ENCODE results near the gene KRTAP7-1.

- RRBS, 2 experiments: no CpG with 5 or more reads among the region's 2 CpGs
Observed at GRCh38 chr21:30829631-30829883, at the start of gene KRTAP7-1. Gene KRTAP7-1 (minus strand): TSS chr21:30829759.

- RRBS, 2 experiments: no CpG with 5 or more reads among the region's 6 CpGs
Observed at GRCh38 chr21:31110281-31111071, 72.2 kb upstream of the KRTAP19-8 start.

DNA sequence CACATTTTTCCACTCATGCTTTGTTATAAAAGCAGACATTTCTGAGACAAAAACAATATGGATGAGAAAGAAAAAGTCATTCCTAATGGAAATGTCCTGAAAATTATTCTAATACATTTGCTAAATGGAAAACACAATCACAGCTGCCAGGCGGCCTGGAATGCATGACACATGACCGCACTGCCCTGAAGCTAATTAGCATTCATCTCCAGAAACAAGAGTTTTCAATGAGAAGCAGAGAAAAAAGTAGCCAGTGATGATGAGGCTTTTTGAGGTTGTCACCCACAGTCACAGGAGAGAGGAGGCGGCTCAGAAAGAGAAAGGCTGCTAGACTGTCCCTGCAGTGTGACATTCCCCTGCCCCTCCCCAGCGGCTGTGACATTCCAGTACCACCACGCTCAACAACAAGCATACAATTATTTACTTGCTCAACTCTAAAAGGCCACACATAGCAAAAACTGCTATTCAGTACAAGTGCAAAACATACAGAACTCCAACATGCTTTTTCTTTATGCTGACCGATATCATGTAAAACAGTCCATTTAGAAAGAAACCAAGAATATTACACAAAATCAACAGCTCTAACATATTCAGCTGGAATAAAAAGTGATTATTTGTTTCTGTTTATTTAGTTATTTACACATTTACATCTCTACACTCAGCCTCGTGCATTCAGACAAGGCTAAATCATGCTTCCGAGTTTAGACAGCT is 123.0 kb upstream of the KRTAP19-8 start:
- RRBS, 2 experiments: no CpG with 5 or more reads among the region's 8 CpGs

DNA sequence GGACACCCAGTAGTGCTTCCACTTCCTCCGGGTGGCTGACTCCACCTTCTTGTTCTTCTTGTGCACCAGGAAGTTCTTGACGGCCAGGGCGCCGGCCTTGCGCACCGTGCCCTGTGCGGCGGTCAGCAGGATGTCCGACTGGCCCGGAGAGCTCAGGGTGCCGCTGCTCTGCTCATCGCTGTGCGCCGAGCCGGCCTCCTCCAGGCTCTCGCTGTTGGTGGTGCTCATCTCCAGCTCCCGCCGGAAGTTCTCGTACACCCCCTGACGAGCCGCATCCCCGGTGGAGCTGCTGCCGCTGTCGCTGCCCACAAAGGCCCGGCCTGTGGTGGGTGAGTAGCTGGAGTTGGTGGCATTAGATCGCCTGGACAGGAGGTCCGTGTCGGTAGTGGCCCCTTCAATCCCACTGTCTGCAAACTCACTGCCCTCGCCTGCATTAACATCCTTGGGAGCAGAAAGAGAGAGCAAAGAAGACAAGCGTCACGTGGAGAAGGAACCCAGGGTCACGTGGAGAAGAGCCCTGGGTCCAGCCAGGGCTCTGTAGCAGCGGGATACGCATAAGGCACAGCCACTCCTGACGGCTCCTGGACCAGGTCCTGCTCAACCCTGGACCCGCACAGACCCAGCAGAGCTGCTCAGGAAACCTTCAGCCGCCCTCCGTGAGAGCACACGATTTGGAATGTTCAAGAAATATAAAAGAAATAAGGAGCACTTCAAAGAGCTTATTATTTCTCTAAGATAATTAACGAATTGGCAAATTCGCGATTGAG is 92.1 kb downstream of the TIAM1 start:
- RRBS, 2 experiments: 74 to 79% methylated on average over 22 of the region's 42 CpGs

GRCh38 chr21:31326748-31327328 is 17.2 kb downstream of the TIAM1 start:
- RRBS, 2 experiments: no CpG with 5 or more reads among the region's 12 CpGs

GRCh38 chr21:31543208-31543605 is 116.3 kb upstream of the SOD1 start:
- RRBS, 2 experiments: no CpG with 5 or more reads among the region's 16 CpGs

GRCh38 chr21:31654595-31655064 is 4.9 kb upstream of the SOD1 start:
- RRBS, 2 experiments: no CpG with 5 or more reads among the region's 8 CpGs

- RRBS, 2 experiments: no CpG with 5 or more reads among the region's 5 CpGs
Observed at GRCh38 chr21:31657109-31657385, 2.4 kb upstream of the SOD1 start.

GRCh38 chr21:31671762-31672398 is 12.4 kb downstream of the SOD1 start:
- RRBS, 2 experiments: 95 to 96% methylated on average over 3 of the region's 22 CpGs

DNA sequence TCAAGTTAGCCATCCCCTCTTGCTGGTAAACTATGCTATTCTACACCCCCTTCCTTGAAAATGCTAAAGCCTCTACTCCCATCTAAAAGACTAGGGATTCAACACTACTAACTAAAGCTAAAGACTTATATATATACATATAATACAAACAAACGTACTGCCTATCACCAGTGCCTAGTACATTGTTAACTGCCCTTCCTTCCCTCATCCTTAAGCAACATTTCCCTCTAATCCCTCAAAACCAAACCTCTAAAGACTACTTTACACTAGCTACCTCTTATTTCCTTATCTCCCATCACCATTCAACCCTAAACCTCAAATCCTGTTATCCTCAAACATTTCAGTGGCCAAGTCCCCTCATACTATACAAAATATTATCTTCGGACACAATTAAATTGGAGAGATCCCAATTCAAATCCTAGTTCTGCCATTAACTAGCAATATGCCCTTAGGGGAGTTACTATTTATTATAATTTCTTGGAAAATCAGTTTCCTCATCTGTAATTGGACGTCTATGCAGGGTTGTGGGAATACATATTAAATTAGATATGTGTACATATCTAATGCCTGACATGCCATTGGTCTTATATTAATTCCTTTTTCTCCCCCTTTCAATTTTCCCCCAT is 3.7 kb downstream of the SCAF4 start:
- RRBS, 2 experiments: no CpG with 5 or more reads among the region's 3 CpGs

DNA sequence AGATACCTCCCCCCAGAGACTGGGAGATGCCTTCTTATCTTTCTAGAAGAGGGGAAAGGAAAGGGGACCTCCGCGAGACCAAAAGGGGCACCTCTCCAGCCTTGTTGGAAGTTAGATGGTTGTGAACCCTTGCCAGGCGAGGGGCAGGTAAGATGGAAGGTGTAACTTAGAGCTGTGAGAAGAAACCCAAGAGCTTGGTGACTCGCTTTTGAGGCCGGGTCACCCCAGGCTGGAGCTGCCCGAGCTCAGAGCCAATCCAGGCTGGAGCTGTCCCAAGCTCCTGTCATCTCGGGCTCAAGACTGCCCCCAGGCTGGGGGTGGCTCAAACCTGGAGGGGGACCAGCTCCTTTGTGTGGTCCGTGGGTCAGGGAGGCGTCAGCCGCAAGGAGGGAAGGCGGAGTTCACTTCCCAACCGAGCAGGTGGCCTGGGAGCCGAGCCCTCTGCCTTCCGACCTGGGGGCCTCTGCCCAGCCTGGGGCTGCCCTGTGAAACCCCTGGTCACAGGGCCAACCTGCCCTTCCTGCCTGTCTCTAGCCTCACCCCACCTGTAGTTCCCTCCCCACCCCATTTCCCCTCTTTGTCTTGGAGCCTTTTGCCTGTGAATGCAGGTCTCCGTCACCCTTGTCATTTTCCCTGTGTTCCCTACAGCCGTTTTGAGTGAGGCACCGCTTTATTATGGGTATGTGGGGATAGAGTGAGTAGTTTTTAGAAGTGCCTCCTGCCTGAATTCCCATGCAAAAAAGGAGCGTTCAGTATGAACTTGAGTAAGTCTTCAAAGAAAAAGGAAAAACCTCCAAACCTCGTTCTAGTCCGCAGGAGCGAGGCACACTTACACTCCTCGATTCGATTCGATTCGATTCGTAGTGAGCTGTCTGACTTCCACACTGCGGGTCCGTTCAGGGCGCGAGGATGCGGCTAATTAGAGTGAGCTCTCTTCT is 2.2 kb downstream of the HUNK start:
- RRBS, 2 experiments: no CpG with 5 or more reads among the region's 31 CpGs

DNA sequence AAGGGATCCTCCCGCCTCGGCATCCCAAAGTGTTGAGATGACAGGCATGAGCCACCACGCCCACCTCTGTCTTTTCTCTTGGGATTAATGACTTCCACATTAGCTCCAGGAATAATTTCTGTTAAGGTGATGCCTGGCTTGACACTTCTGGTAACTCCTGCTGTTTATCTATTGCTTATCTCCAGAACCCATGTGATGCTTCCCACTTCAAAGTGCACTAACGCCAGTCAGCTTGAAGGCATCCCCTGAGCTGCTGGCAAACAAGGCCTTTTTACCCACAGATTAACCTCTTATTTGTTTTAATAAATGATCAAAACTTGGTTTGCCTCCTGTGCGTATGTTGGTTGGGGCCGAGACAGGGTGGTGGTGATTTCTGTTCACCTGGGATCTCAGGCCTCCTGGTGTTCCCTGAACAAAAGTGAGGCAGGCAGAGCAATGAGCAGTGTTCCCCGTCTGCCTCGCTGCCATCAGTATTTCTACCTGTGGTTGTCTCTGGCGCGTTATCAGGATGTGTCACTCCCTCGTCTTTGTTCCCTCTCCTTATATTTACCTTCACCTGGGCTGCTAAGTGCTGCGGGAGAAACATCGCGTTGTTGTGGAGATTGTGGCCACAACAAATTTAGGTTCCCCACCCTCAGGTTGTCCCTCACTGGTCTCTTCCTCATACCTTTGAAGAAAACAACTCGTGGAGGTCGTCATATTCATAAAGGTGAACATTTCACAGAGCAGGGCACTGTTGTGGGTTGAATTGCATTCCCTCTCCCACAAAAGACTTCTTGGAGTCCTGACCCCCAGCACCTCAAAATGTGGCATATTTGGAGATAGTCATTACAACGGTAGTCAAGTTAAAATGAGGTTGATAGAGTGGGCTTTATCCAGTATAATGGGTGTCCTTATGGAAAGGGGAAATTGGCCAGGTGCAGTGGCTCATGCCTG is 20.7 kb downstream of the EVA1C start:
- RRBS, 2 experiments: no CpG with 5 or more reads among the region's 17 CpGs

- RRBS, 2 experiments: no CpG with 5 or more reads among the region's 7 CpGs
Observed at GRCh38 chr21:32455593-32455989, 43.1 kb downstream of the EVA1C start.

DNA sequence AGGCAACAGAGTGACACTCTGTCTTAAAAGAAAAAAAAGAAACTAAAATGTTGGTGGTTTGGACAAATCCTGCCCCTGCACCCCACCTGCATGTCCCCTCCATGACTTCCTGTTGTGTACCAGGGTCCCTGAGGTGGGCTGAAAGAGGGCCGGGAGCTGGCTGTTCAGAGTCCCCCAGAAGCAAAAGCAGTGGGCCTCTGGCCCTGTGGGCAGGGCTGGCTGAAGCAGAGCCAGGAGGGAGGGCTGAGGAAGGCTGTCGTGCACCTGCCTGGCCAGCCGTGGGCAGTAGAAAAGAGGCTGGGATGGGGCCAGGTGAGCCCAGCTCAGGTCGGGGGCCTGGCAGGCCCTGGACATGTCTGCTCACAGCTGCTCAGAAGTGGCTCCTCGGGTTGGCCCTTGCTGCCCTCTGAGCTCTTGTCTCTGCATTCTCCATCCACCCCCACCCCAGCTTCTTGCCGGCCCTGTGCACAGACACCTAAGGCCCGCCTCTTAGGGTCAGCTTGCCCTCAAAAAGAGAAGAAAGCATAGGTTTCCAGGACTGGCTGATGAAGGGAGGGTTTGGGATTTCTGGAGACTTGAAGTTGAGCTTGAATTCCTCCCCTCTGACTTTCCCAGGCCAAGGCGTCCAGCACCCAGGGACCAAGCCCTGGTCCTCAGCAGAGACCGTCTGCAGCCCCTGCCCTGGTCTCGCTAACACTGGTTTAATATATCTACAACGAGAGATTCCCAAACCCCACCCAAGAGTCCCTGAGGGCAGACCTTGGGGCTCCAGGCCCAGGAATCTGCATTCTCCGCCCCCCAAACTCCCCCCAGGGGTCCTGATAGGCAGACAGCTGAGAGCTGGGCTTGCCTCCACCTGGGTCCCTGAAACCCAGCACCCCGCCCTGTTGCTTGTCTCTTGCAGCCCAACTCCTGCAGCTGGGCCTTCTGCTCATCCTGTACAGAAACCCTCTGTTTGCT is 59.9 kb downstream of the TCP10L start:
- RRBS, 2 experiments: no CpG with 5 or more reads among the region's 13 CpGs

- RRBS, 2 experiments: under 1 to 7% methylated on average over 8 to 11 of the region's 60 CpGs
Observed at GRCh38 chr21:32569233-32570193, 15.8 kb downstream of the TCP10L start.

DNA sequence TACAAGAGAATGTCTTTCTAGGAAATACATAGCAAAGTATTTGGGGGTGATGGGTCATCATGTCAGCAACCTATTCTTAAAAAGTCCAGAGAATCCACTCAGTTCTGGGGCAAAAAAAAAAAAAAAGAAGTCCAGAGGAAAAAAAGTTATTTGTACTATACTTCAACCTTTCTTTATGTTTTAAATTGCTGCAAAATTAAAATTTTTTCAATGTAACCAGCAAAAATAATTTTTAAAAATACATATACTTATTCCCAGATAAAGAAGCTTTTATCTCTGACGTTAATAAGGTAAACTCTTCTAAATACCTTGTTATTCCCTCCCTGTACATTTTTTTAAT is 21.5 kb downstream of the SYNJ1 start:
- RRBS, 2 experiments: no CpG with 5 or more reads among the region's 1 CpG

DNA sequence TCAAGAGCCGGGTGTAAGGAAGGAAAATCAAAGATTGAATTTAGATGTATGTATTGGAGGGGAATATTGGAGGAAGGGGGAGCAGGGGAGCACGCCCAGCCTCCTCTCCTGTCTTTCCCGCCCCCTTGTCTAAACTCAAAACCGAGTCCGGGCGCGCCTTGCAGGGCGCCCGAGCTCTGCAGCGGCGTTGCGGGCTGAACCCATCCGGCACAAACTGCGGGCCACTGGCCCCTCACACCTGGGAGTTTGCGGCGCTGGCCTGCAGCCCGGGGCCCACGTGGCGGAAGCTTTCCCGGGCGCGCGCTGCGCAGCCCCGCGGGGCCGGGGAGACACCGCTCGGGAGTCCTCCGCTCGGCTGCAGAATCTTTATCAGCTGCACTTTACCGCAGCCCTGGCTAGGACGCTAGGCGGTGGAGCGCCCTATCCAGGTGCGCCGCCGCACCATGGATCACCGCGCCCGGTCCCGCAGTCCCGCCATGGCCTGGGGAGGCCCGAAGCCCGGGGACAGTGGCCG is 6.0 kb upstream of the OLIG2 start:
- RRBS, 2 experiments: 31 to 36% methylated on average over 18 of the region's 46 CpGs

- RRBS, 2 experiments: 33% methylated on average over 2 of the region's 8 CpGs; no CpG with 5 or more reads in 1 of the 2 experiments
Observed at GRCh38 chr21:33078794-33079355, 8.9 kb downstream of the OLIG1 start.

DNA sequence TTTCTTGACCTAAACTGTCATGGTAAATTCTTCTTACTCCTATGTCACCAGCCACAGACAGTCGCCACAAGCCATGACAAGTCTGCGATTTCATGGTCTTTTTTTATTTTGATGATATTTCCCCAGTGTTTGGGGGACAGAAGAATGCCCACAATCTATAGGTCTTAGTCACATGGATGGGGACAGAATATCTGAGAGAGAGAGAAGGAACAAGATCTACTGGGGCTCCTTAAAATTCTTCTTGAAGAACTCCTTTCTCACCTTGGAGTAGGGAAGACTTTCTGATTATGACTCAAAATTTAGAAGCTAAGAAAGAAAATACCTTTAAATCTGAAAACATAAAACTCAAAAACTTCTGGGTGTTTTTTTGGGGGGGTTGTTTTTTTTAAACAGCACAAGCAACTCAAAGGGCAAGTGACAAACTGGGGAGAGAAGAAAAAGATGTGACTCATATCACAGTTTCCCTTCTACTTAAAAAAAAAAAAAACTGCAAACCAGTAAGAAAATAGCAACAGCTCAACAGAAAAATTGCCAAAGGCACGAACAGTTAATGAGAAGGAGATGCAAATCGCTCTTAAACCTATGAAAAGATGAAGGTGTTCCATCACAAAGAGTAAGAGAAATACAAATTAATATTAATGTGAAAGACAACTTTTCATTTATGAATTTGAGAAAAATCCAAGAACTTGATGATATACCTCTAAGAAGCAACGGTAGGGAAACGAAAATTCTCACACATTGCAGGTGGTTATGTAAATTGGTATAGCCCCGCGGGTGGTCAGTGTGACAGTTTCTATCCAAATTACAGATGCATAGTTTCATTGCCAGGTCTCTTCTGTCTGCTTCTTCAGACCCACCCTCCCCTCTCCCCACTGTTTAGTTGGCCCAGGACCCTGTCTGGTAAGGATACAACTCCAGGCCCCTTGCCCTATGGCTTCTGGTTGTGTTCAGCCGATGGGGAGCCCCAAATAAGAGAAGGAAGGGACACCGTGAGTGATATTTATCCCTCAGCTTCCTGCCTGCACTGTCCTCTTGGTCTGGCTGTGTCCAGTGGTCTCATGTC is 8.9 kb downstream of the IFNAR2 start:
- RRBS, 2 experiments: no CpG with 5 or more reads among the region's 10 CpGs

DNA sequence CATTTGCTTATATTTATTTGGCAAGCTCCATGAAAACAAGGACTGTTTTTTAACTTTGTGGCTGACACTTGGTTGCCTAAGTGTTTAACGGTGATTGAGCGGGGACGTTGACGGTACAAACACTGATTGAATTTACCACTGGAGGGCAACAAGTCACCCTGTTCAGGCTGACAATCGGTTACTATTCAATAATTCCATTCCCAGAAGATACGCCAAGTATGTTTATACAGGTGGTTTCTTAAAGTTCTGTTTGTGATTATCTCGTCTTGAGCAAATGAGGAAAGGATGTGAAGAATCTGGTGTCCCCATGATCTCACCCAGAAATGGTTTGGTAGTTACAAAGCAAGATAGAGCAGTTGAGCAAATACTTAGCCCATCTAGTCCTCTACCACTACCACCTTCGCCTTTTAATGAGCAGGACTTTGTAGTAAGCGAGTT is 36.1 kb downstream of the IFNAR1 start:
- RRBS, 2 experiments: no CpG with 5 or more reads among the region's 9 CpGs